Mesothelial cell of epicardium (in vitro differentiated cells): ENCODE data around the gene SLC35D3.

- PRO-cap = no peak
Measured at GRCh38 chr6:136922134-136922872, at the start of gene SLC35D3. Gene SLC35D3, plus strand, starts transcription at chr6:136922301.

- PRO-cap = no peak
Measured at GRCh38 chr6:137217748-137218274, 1.4 kb downstream of the IFNGR1 start.

GRCh38 chr6:137226642-137227013 lies 7.4 kb upstream of the IFNGR1 start:
- PRO-cap = no peak

- PRO-cap = no peak
Measured at GRCh38 chr6:137234062-137234460, 14.9 kb upstream of the IFNGR1 start.

- PRO-cap = no peak
Measured at GRCh38 chr6:137241575-137242149, 22.5 kb upstream of the IFNGR1 start.

GRCh38 chr6:137350421-137350773 lies 131.2 kb upstream of the IFNGR1 start:
- PRO-cap = no peak

GRCh38 chr6:137664246-137664499 lies 170.0 kb upstream of the OLIG3 start:
- PRO-cap = no peak

- PRO-cap = no peak
Measured at GRCh38 chr6:137702829-137703344, 164.2 kb upstream of the TNFAIP3 start.

DNA sequence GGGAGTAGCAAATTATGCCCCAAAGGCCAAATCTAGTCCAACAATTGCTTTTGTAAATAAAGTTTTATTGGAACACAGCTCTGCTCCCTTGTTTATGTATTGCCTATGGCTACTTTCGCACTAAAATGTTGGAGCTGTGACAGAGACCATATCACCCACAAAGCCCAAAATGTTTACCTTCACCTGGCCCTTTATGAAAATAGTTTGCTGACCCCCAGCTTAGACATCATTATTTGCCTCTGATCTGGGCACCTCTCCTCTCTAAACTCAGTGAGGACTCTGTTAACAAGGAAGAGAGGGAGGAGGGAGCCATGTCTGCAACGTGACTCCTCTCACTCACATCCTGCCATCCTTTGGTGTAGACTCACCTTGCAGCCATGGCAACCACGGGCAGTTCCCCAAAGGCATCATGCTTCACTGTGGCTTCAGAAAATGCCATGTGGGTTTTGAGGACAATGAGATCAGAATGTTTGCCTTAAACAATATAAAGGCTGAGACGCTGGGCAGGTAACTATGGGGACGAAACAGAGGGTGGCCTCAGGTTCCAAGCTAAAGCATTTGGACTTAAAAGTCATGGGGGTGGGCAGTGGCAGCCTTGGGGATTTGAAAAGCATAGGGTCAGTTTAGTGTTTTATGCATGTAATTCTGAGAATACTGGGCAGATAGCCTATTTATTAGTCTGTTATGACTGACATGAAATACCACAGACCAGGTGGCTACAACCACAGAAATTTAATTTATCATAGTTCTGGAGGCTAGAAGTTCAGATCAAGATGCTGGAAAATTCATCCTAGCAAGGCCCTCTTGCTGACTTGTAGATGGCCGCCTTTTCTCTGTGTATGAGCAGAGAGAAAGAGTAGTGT lies 149.6 kb upstream of the TNFAIP3 start:
- PRO-cap = no peak

- PRO-cap = no peak
Measured at GRCh38 chr6:137811892-137812278, 55.2 kb upstream of the TNFAIP3 start.

- PRO-cap = no peak
Measured at GRCh38 chr6:137883145-137884301, 16.5 kb downstream of the TNFAIP3 start.

GRCh38 chr6:138086196-138086904 lies 20.9 kb downstream of the PERP start:
- PRO-cap = no peak

DNA sequence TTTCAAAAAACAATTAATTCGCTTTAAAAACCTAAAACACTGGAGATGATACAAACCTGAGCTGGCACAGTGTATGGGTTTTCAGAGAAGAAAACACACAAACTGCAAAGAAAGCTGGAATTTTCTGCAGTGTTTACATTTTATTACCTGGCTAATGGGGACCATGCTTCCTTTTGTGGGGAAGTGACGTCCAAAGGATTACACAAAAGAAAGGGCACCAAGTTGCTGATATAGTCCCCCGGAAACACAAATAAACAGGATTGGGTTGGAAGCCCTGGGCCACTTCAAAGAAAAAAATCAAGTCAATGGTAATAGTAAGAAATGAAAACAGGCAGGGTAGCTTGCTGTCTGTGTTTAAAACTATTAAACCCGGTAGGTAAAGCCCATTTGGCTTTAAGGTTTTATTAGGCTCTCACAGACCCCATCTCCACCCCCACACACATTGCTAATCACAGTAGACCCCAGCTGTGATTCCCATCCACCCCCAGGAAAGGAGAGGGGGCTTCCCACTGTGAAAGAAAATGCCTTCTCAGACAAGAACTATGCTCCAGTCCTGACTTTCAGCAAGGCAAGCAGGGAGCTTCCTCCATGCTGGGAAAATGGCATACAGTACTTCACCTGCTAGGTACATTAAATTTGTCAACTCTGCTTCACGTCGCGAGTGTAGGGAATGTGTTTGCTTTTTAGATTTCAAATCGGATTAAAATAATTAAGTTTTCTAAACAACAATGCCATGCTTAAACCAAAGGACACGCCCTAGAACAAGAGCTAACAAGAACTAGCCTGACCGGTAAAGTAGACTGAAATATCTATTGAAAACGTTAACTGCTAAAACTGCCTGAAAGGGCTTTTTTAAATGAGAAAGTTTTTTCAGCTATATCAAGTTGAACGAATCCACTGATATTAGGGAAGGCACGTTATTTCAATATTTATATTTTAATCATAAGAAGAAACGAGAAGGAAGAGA lies 1.1 kb downstream of the PERP start:
- PRO-cap = unidirectional peak, plus-strand start at position 545 of the sequence

DNA sequence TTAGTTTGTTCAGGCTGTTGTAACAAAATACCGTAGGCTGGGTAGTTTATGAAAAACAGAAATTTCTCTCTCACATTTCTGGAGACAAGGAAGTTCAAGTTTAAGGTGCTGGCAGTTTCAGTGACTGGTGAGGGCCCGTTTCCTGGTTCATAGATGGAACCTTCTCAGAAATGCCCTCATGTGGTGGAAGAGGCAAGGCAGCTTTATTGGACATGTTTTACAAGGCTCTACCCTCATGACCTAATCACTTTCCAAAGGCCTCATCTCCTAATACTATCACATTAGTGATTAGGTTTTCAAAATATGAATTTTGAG lies 2.4 kb downstream of the HEBP2 start:
- PRO-cap = no peak

- PRO-cap = no peak
Measured at GRCh38 chr6:138424114-138424805, 20.2 kb downstream of the HEBP2 start.

- PRO-cap = no peak
Measured at GRCh38 chr6:138554826-138555236, 55.5 kb upstream of the NHSL1 start.

DNA sequence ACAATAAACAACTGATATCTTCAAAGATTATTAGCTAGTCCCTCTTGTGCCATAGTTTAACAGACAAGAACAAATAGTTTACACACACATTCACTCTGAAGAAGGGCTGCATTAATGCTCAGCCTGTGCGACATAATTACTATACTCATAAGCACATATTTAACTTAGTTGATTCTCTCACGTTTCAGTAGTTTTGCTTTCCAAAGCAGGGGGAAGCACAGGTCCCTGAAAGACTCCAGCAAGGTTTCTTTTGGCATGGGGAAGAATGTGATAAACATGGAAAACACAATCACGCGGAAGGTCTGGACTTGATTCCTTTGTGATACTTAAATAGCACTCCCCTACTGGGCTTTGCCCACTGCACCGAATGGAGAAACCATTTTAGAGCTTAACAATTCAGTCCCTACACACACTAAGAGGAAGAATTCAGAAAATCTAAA lies 71.3 kb upstream of the NHSL1 start:
- PRO-cap = no peak

- PRO-cap = no peak
Measured at GRCh38 chr6:139016840-139017703, 11.5 kb upstream of the ABRACL start.

- PRO-cap = no peak
Measured at GRCh38 chr6:139132744-139133337, 2.0 kb upstream of the HECA start.

GRCh38 chr6:139148598-139149108 lies 13.8 kb downstream of the HECA start:
- PRO-cap = no peak